ENCODE results near the gene KIF17.

- PRO-cap = no peak
Observed at GRCh38 chr1:20211508-20212062, 25.3 kb upstream of the PLA2G2C start.

- PRO-cap = no peak
Observed at GRCh38 chr1:20481972-20482171, 4.1 kb downstream of the CAMK2N1 start.

GRCh38 chr1:20589255-20590176, 619 bp downstream of the CDA start:
- PRO-cap = no peak

GRCh38 chr1:20606334-20606748, 17.4 kb downstream of the CDA start:
- PRO-cap = no peak

DNA sequence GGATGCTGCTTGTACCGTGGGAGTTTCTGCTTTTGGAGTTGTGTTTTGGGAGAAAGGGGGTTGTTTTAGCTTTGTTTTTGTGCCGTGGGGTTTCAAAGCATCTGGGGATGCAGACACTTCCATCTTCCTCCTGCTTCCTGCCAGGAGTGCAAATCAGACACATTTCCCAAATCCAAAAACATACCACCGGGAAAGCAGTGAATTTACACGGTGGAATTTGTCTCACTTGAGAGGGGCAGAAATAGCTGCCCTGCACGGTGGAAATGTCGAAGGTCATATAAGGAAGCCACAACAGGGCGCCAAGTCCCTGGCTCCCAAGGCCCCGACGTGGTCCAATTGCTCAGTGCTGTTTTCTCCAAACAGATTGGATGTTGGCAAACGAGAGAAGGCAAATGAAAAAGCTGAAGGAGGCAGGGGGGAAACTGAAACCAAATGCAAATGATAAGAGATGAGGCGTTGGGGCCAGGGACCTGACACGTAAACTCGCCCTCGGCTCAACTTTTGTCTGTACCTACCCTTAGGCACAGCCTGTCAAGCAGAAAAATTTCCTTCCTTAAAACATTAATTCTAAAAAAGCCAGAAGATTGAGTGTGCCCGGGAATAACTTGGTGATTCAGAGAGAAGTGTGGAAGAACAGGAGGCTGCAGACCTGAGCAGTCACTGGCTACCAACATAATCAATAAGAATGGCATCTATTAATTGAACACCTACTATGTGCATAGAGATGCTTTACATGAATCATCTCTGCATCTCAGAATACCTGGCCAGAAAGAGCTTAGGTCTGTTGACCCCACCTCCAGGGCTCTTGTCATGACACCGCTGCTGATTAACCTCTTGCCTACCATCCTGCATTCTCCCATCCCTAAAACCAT, 16.7 kb upstream of the PINK1 start:
- PRO-cap = no peak

- PRO-cap = no peak
Observed at GRCh38 chr1:20717384-20718422, at the start of gene KIF17. TSS of gene KIF17 (minus strand) at chr1:20718007.

DNA sequence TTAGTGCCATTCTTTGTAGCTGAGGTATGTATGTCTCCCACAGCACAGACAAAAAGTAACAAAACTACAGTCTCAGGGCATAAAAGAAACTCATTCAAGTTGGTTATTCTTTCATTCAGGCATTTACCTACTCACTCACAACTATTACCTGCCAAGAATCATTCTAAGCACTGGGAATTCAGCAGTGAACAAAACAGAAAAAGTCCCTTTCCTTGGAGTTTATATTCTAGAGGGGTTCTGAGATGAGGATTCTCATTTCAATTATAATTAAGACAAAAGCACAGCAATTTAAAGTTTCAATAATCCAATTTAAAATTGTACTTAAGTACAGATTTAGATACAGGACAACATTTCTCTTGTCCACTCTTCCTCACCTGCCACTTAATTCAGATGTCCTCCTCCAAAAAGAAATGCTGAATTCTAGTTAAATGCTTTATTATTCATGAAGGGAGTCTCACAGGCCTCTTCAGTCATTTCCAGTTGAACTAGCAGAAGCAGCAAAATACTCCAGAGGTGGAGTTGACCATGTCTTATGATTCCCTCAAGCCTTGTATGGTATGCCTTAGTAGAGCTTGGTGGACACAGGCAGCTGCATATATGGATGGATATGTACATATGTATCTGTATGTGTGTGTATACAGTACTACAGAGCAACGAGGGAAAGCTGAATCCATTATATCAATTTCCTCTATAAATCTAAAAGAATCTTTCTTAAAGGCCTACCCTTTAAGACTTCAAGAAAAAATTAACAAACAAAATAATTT, 83.4 kb upstream of the HP1BP3 start:
- PRO-cap = no peak

DNA sequence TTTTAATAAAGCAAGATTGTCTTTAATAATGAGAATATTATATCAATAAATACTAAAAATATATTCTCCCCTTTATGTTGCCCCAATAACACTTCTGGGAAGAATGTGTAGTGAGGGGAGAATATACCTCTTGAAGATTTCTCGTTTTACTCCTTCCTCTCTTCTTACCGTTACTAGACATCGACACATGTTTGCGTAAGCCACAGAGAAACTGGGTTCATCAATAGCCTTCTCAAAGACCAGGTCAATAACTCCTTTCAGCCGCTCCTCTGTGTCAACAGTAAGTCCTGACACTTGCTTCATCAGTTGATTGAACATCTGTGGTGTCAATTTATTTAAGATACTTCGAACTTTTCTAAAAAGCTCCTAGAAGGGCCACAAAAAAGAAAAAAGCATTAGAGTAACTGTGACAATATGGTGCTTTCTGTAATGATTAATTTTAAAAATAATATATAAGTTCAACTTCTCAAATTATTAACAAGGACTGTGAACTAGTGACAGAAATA, 92.1 kb upstream of the HP1BP3 start:
- PRO-cap = no peak

- PRO-cap = no peak
Observed at GRCh38 chr1:20941218-20942559, 154.6 kb upstream of the HP1BP3 start.

GRCh38 chr1:21317186-21317963, 27.1 kb upstream of the ECE1 start:
- PRO-cap = no peak

- PRO-cap = no peak
Observed at GRCh38 chr1:21343011-21343776, 52.9 kb upstream of the ECE1 start.

GRCh38 chr1:21345029-21345415, 54.8 kb upstream of the ECE1 start:
- PRO-cap = unidirectional peak, minus-strand start at chr1:21345223

GRCh38 chr1:21436520-21437545, 3.1 kb upstream of the NBPF3 start:
- PRO-cap = no peak

- PRO-cap = no peak
Observed at GRCh38 chr1:21514220-21514701, 5.0 kb downstream of the ALPL start.

- PRO-cap = no peak
Observed at GRCh38 chr1:21516954-21517694, 7.9 kb downstream of the ALPL start.

DNA sequence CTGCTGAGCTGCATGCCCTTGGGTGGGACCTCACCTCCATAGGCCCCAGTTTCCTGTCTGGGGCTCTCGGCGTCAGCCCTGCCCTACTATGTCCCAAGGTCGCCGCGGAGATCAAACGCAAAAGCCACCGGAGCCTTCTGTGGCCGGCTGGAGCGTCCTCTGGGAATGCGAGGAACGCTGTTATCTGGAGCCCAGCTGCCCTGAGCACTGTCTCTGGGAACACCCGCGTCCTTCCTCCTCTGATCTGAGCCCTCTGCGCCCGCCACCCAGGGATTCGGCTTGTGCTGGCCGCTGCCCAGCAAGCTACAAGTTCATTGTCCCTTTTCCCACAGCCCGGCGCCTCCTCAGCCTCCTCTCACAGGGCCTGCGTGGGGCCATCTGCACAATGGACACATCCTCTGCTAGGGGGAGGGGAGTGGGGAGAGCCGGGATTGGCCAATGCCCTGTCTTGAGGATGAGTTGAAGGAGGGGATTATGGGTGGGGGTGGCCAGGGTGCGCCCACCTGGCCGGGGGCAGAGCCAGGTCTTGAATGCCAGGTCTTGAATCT, 29.1 kb downstream of the ALPL start:
- PRO-cap = no peak

- PRO-cap = no peak
Observed at GRCh38 chr1:21607411-21608764, 61.3 kb downstream of the RAP1GAP start.

GRCh38 chr1:21633475-21634523, 35.4 kb downstream of the RAP1GAP start:
- PRO-cap = no peak

DNA sequence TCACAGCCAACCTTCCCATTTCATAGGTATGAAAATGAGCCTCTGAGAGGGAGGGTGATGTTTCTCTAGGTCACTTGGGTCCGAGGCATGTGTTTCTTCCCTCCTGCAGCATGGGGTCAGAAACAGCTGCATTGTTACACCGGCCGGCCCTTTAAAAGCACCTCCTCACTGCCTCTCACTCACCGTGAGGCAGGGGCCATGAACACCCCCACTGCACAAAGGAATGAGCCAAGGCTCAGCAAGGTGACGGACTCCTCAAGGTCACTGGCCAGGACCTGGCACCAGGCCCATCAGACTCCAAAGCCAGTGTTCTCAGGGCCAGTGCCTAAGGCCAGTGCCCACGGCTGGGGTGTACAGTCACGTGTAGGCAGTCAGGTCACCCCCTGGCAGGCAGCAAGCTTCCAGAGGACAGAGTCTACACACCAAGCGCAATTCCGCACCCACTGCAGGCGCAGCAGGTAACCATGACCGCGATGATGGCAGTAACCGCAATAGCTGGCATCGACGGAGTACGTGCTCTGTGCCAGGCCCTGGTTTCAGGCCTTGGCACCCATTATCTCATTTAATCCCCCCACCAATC, 27.2 kb downstream of the RAP1GAP start:
- PRO-cap = no peak

- PRO-cap = no peak
Observed at GRCh38 chr1:21665486-21666507, 3.4 kb downstream of the RAP1GAP start.